ENCODE measurements around the gene WASF1.

GRCh38 chr6:108605402-108605969 lies 44.8 kb downstream of the FOXO3 start:
- RRBS, 2 experiments: no CpG with 5 or more reads among the region's 4 CpGs

- RRBS, 2 experiments: no CpG with 5 or more reads among the region's 1 CpG
Measured at GRCh38 chr6:108606036-108606259, 45.2 kb downstream of the FOXO3 start.

DNA sequence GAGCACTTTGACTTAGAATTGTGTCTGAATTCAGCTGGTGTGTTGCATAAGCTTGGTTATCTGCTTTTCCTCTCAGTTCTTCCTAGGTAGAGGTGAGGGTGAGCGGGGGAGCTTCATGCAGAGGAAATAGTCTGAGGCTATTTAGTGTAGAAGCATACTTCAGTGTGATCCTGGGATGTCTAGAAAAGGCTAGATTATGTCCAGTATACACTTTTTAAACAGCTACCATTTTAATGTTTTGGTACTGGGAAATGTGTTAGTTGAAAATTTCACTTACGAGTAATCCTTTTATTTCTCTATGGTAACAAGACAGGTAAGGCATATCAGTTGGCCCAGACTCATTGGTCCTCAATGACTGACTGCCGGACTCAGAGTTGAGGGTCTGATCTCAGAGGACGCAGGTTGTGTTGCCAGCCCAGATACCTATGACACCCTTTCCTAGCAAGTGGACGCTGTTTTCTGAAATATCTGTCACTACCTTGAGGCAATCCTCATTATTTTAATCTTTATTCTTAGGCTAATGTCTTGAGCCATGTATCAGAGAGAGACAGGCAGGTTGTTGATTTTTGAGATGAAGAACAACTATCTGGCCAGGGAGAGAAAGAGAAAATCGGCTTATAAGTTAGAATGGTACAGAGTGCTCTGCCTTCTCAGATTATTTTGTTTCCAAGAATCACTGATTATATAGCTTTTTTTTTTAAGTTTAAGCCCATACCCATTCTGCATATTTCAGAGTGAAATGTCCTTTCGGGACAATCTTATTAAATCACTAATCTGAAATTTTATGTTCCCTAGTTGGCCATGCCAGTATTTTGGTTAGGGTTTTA lies 65.4 kb downstream of the FOXO3 start:
- RRBS, 2 experiments: no CpG with 5 or more reads among the region's 7 CpGs

DNA sequence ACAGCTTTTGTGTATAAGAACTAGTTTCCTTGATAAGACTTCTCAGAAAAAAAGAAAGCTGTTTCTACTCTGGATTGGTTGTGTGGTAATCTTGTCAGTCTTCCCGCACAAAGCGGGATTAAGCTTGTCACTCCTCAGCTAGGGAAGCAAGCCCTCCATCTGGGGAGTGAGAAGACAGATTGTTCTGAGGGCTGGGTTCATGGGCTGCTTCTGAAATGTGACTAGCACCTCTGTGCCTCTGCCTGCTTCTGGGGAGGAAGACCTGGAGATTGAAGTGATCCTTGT lies 75.1 kb downstream of the FOXO3 start:
- RRBS, 2 experiments: no CpG with 5 or more reads among the region's 2 CpGs

- RRBS, 2 experiments: no CpG with 5 or more reads among the region's 5 CpGs
Measured at GRCh38 chr6:108650659-108651230, 90.0 kb downstream of the FOXO3 start.

GRCh38 chr6:108661355-108661955 lies 100.7 kb downstream of the FOXO3 start:
- RRBS, 2 experiments: no CpG with 5 or more reads among the region's 2 CpGs

GRCh38 chr6:108745056-108745475 lies 103.2 kb upstream of the ARMC2 start:
- RRBS, 2 experiments: no CpG with 5 or more reads among the region's 7 CpGs

GRCh38 chr6:108851037-108851410 lies 2.8 kb downstream of the ARMC2 start:
- RRBS, 2 experiments: no CpG with 5 or more reads among the region's 4 CpGs

DNA sequence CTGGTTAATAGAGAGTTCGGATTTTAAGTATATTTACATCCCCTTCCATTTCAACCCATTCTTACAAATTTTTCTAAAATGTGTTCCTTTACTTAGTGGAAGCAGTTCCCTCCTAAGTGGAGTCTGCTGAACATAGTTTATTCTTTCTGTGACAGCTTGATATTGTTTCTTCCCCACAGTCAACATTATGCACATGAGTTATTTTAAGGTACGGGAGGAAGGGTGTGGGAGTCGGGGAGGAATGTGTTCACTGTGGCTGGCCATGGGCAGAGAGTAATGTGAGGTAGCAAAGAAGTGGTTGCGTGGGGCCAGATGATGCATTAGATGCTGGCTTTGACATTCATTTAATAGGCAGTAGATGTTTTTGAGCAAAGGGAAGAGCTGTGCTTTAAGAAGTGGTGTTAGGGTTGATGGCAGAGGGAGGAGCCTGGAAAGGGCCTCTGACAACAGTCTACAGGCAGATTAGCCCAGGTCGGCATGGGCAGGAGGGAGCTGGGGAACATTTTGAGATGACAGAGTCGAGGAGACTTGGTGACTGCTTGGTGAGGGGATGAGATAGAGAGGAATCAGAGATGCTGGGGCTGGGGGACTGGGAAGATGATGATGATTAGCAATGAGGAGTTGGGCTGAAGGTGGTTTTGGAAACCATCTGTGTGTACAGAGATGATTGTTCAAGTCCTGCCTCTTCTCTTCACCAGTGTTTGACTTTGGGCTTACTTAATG lies 98.6 kb downstream of the ARMC2 start:
- RRBS, 2 experiments: no CpG with 5 or more reads among the region's 6 CpGs

DNA sequence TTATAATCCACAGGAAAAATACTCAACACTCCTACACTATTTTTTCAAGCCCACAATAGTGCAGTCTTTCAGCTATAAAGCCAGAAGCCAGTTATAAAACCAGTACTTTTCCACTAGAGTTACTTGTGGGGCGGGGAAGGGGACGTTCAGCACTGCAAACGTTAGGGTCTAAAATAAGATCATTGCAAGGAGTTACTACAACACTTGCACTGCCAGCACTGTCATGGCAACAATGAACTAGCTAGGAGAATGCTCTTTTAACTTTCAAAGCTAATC lies 14.7 kb downstream of the SESN1 start:
- RRBS, 2 experiments: no CpG with 5 or more reads among the region's 3 CpGs

DNA sequence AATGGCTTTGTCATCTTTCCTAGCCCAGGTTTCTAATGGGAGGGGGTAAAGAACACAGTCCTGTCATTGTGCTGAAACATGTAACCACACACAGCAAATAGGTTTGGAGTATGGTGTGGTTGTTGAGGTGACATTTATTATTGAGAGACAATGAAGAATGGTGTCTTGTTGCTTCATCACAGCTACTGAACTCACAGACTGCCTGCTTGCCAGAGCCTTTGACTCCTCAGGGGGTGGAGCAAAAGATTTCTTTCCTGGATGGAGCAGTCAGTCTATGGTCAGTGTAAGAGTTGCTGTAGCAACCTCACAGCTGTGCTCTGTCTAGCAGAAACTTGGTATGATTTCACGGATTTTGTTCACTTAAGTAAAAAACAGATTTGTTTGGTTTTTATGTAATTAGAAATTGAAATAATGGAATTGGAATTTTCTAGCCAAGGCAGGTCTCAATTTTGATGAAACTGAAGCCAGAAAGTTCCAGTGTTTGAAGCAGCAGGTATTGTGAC lies 70.3 kb downstream of the CEP57L1 start:
- RRBS, 2 experiments: no CpG with 5 or more reads among the region's 1 CpG

DNA sequence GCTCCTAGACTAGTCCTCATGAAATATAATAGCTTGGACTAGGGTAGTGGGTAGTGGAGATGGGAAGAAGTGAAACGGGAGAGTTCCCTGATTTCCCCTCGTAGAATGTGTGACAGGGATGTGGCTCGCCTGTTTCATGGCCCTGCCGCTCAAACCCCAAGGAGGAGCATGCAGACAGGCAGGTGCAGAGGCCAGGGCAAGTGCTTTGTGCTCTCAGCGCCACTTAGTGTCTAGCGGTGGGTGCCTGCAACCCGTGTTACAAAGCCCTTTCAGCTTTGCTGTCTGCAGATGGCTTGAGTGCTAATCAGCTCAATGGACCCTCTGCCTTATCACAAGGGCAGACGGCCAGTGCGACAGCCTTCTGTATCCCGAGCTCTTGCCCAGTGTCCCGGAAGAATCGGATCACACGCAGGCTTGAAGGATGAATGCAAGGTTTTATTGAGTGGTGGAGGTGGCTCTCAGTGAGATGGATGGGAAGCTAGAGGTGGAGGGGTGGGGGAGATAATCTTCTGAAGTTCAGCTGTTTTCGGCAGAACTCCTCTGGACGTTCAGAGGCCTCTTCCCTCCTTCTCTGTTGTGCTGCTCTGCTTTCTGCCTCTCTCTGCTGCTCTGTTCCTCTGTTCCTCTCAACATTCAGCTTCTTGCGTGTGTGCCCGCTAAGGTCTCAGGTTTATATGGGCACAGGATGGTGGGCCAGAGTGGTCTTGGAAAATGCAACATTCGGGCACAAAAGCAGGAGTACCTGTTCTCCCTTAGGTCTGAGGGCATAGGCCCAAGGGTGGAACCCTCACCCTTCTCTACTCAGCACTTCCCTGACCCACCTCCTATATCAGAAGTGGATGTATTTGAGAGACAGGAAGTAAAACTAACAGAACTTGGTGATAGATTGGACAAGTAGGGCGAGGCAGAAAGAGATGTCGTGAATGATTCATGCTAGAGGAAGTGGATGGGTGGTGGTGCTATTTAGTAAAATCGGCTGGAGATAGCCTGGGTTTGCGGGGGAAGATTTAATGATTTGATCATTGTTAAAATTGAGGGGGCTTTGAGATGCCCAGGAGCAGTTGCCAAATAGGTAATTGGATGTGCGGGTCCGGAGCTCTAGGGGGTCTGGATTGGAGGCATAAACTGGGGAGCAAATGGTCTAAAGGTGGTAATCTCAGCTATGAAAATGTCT lies 141.4 kb downstream of the CEP57L1 start:
- RRBS, 2 experiments: no CpG with 5 or more reads among the region's 24 CpGs

DNA sequence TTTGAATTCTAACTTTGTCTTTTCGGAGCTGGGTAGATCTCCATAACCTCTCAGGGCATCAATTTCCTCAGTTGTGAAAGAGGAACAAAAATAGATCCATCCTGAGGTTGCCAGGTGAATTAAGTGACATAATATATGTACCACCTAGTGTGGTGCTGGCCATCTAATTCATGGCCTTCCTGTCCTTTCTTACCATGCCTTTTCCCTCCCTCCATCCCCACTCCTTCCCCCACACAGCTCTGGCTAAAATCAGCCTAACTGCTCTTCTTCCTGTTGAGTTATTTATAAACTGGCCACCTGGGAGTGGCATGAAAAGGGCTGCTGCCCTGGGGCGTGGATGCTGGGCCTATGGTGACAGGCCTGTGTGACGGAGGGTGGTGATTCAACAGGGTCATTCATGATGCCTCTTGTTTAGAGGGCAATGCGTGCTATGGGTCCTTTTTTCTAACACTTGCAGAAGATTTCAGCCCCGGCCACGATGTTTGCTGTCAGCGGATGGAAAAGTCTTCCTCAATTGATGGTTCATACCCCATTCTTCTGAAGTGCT lies 88.3 kb downstream of the CD164 start:
- RRBS, 2 experiments: no CpG with 5 or more reads among the region's 7 CpGs

DNA sequence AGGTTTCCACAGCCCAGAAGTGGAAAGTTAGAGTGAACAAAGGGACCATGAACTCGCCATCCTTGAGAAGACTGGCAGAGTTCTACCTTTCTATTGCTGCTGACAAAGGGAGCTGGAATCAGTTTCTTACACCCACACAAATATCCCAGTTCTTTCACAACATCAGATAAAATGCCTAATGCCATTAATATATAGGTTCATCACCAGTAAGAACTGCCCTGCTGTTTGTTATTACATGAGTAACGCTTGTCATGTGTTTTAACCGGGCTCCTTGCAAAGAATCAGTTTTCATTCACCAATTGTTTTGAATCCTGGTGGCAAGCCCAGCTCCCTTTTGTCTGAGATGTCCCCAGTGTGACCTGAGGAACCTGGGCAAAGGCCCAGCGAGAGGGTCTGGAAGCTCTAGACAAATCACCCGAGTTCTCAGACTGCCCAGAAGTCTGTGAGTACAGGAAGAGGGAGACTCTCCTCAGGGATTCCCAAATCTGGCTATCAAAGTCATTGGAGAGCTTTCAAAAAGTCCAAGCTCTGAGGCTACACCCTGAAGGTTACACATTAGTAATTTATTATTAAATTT lies 7.5 kb upstream of the CD164 start:
- RRBS, 2 experiments: no CpG with 5 or more reads among the region's 5 CpGs

- RRBS, 2 experiments: no CpG with 5 or more reads among the region's 9 CpGs
Measured at GRCh38 chr6:109440151-109440274, 415 bp downstream of the PPIL6 start.

DNA sequence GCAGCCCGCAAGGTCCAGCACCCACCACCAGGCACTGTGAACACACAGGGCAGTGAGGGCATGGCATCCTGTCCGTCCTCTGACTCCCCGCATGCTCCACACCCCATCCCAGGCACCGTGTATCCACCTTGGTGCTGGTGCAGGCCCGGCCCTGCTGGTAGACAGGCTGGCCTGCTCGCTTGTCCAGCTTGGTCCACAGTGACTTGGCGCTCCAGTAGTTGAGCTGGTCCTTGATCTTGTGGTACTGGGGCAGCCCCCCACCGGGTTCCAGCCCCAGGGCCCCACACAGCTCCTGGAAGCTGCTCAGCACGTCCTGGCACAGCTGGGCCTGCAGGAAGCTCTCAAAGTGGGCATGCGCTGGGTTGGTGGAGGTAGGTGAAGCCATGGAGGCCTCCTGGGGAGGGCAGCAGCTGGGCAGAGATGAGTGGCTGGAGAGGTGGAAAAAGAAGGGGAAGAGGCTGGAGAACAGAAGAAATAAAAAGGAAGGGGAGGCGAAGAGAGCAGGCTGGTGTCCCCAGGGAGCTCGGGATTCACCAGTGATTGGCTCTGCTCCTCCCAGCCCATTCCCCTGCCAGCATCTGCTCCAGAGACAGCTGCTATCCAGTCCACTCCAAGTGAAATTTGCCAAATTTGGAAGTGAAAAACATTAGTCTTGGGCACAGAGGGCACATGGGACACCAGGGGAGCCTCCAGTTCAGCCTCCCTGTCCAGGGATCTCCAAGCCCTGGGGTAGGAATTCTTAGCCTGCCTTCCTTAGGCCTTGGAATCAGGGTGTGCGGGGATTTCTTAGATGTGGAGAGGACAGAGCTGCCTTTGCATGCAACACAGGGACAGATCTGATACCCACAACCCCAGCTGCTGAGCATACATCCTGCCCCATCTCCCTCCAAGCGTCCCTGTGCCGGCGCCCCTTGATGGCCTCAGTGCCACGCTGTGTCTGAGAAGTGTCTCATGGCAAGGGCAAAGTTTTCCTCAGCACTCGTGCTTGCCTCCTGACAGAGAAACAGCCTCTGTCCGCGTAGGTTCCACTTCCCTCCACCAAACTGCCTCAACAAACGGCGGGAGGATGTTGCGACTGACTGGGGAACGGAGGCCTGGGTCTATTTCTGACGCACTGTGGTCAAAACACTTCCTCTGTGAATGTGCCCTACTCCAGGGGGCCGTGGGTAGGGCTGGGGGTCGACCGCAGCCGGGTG lies 1.4 kb downstream of the MICAL1 start:
- RRBS, 2 experiments: 6 to 9% methylated on average over 1 of the region's 29 CpGs

DNA sequence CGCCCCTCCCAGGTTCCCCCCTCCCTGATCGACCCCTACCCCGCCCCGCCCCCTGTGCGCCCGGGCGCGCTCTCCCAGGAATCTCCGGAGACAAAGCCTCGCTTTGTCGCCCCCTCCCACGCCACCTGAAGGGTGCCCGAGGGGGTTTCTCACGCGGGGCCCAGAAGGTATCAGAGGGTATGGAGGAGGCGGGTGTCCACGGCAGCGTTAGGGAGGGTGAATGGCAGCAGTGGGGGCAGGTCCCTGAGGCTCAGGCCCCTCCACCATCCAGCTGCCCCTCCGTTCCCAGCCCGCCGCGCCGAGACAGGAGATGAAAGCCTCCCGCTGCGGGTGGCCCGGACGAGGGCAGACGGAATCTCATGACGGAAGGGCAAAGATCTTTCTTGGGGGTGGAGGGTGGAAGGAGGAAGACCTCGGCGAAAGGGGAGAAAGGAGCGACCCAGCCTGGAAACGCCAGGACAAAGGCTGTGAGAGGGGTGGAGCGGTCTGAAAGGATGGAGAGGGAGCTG lies 510 bp downstream of the MICAL1 start:
- RRBS, 2 experiments: under 1 to 2% methylated on average over 6 of the region's 34 CpGs

GRCh38 chr6:109472681-109473243 lies 10.3 kb downstream of the ZBTB24 start:
- RRBS, 2 experiments: no CpG with 5 or more reads among the region's 5 CpGs

GRCh38 chr6:109867154-109867787 lies 110.8 kb upstream of the GPR6 start:
- RRBS, 2 experiments: no CpG with 5 or more reads among the region's 5 CpGs

DNA sequence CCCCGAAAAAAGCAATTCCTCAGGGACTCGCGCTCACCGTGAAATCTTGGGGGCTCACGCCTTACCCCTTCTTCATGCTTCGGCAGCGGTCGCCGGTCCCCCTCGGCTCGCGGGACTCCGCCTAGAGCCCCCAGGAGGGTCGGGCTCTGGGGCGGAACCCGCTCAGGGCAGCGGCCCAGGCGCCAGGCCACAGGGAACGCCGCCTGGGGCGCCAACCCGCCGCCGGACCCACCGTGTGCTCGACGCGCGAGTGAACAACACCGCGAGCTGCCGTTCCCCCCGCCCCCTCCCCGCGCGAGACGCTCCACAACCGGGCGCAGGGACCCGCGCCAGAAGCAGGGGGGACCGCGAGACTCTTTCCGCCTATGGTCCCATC lies at the start of gene WASF1:
Gene WASF1 (minus strand): TSS at position 269 of the 376 bp plus-strand sequence.
- RRBS, 2 experiments: 2% methylated on average over 12 of the region's 44 CpGs

Measured in bronchial epithelial cell (primary cell).